Temporal lobe (tissue), 2 donors: ENCODE measurements around a stretch of chr15.

DNA sequence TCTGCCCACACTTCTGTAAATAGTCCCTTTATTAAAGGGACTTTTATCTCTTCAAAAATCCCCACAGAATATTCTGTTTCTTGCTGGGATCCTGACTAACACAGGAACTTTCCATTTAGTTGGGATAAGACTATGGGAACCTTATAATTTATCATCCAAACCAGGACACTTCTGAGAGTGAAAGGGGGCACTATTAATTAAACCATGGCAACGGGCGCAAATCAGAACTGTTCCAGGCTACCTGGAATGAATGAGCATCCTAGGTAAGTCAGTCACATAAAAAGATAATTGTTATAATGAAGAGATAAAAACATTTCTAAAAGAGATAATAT lies 315.4 kb downstream of the GOLGA6L6 start:
- RAMPAGE, long total RNA: no peak

GRCh38 chr15:20247679-20248054 lies 293.9 kb downstream of the GOLGA6L6 start:
- RAMPAGE, long total RNA: no peak

GRCh38 chr15:20505972-20506625 lies 35.5 kb downstream of the GOLGA6L6 start:
- RAMPAGE, long total RNA: no peak

DNA sequence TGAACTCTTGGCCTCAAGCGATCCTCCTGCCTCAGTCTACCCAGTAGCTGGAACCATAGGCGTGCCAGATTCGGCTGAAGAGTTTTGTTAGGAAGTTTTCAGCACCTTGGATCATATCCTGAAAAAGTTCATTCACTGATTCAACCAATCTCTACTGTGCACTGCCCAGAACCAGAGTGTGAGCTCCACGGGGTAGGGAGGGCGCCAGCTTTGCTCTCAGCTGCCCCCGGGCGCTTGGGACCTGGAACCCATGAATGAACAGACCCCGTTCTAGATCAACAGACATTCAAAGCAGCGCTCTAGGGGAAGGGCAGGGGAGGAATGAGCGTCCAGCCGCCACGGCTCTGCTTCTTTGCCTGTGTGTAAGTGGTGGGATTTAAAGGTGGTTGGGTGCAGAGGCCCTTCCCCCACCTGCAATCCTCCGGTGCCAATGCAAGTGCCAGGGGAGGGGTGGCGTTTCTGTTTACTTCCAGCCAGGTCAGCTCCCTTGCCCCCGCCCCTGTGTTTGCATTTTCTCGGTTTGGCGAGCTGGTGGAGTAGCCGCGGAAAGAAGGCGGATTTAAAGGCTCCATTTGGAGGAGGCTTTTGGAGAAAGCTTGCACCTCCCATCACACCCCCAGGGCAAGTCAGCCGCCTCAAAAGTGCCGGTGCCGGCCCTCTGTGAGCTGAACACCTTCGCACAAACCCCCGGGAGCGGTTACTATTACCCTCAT lies 162.3 kb downstream of the OR4N4 start:
- RAMPAGE, long total RNA: no peak

DNA sequence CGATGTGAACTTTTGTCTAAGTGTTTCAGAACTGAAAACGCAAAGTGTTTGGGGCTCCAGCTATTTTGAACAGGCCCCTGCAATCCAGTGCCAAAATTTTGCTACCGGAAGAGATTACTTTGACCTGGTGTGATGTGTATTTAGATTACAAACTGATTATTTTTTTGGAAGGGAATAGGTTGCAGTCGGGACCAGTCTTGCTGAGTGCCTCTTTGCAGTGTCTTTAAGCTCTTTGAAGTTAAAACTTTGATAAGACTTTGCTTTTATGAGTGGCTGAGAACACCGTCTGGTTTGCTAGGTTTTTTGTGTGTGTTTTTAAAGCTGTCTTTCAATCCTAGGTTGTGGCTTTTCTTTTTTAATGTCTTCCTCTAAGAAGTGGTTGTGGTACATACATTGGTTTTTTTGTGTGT lies 165.7 kb downstream of the OR4N4 start:
- RAMPAGE, long total RNA: no peak

DNA sequence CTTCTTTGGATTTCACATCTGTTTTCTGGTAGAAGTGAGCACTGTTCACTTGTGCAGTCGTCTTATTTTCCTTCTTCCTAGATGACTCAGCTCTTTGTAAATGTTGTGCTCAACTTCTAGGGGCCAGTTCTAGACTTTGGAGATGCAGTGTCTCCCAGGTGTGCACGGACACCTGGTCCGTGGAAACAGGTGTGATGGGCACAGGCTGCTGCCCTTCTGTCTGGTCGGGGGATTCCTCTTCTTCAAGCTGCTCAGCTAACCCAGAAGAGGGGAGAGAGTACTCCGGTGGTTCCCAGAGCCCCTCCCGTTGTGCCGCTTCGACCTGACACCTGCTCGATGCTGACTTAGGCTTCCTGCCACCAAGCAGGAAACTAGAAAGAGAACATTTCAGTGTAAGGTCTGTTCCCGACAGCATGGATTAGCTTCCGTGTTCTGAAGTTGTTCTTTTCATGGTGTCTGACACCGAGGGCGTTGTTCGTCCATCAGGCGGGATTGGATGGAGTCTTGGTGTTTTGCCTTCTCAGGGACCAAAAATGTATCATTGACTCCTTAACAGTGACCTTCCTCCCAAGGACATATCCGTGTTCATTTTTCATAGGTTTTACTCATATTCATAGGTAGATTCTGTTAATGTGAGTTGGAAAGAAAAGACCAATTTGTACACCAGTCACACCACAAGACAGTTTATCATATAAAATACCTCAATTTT lies 10.7 kb upstream of the NIPA2 start:
- RAMPAGE, long total RNA: no peak

- RAMPAGE, long total RNA: no peak
Measured at GRCh38 chr15:22828561-22829244, 9.8 kb upstream of the NIPA2 start.

DNA sequence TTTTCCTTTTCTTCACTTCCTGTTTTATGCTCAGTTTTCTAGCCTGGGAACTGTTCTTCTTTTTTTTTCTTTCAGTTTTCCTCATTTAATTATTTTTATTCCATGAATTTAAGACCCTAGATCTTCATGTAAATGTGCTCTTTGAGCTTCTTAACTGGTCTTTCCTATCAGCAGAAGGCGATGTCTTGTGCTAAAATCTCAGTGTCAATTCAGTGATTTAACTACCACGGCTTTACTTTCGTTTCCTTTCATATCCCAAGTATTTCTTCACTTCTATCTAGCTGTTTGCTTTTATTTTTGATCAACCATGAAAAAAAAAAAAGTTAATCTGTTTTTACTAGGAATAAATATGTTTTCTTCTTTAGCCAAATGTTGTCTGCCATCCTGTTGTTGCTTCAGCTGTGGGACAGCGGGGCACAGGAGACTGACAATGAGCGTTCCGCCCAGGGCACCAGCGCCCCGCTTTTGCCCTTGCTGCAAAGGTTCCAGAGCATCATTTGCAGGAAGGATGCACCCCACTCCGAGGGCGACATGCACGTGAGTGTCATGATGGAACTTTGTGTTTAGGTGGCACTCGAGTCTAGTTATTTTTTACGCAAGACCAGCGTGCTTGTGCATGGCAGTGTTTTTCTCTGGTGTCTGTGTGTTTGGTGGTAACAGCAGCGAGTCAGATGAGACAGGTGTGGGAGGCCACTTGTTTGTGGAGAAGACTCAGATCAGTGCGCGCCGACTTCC lies 23.4 kb downstream of the GOLGA6L26 start:
- RAMPAGE, long total RNA: no peak

GRCh38 chr15:23477729-23477951 lies 30.6 kb upstream of the GOLGA6L2 start:
- RAMPAGE, long total RNA: no peak

- RAMPAGE, long total RNA: no peak
Measured at GRCh38 chr15:23690184-23691056, 3.3 kb upstream of the NDN start.

GRCh38 chr15:24107549-24107997 lies 420.5 kb upstream of the NDN start:
- RAMPAGE, long total RNA: no peak

- RAMPAGE, long total RNA: no peak
Measured at GRCh38 chr15:24856115-24856867, 98.5 kb upstream of the SNRPN start.

DNA sequence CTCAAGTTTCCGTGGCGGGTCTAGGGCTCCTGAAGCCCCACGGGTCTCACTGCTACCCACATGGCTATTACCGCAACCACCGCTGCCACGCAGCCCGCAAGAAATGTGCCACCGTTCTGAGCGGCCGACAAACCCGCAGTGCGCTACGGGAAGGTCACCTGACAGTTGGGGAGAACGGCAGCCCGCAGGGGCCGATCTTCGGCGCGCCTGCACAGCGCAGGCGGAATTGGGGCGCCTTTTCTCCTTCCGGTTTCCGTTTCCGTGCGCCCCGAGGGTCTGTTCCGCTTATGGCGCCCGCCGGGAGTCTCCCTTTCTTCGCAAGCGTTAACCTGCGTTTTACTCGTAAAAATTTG lies 76.6 kb upstream of the SNRPN start:
- RAMPAGE, long total RNA: no peak

DNA sequence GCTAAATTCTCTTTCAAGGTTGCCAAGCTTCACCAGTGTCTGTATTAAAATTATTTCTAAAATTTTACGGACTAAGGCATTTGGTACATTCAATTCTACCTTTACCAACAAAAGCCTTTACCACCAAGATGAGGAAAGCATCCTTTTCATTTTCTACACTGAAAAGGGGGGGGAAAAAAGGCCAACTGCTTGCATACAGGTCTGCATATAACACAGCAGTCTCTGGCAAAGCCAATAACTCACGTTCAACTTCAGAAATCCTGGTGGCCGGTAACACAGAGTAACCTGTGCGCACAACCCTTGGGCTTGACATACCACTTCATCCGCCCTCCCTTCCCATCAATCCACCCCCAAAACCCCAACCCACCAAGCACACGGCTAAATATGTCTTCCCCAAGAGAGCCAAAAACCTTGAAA lies 1.1 kb downstream of the UBE3A start:
- RAMPAGE, long total RNA: no peak

DNA sequence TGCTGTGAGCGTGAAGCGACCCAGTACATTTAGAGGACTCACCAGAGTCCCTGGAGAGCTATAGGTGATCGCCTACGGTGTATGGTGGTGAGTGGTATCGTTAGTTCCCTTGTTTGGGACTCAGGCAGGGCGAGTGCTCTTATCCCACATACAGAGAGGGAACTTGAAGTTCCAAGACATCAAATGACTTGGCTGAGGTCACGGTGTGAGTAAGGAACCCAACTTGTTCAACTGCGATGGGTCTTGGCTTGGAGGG lies 178.8 kb downstream of the ATP10A start:
- RAMPAGE, long total RNA: no peak

GRCh38 chr15:25849175-25849968 lies 13.8 kb downstream of the ATP10A start:
- RAMPAGE, long total RNA: no peak

DNA sequence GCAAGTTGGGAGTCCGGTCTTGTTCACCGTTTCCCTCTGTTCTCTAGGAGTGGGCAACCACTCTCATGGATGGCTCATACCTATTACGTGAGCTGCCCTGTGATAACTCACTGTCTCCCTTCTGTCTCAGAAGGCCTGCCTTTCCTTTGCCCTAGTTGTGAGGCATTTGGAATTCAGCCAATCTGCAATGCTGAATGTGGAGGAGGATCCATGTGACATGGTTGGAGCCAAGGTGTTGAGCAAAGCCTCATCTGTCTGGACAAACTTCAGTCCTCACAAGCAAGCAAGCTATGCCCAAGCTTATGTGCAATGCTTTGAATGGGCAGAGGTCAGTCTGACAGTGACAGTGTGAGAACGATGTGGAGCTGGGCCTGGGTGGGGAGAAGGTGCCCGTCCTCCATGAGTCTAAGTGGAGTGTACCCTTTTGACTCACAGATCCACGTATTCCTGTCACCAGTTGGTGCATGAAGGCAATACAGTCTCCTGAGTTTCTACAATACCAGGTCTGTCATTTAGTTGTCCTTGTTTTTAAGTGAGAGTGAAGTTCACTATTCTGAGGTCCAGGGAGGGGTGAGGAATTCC lies 37.9 kb upstream of the ATP10A start:
- RAMPAGE, long total RNA: no peak

DNA sequence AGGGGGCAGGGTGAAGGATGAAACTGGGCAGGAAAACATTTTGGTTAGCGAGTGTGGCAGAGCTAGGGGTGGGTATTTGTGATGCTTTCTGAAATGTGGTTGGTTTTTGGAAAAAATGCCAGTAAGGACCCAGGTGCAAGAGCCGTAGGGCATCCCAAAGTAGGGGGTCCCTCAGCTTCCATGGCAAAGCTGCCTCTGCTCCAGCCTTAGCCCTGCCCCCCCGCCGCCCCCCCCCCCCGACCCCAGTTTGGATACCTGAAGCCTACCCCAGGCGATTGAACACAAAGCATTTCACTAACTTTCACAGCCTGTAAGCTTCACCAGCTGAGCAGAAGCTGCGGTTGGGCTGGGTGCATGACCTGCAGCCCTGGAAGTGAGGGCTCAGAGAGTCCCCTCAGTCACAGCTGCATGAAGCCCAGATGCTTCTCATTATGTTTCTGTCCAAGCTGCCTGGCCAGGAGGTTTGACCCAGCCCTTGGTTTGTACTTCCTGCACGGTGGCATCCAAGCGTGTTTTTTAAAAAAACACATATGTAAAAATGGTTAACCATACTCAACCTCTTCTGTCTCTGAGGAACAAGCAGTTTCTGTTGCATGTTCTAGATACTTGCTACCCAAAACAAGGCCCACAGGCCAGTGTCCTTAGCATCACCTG lies 75.8 kb upstream of the ATP10A start:
- RAMPAGE, long total RNA: no peak

DNA sequence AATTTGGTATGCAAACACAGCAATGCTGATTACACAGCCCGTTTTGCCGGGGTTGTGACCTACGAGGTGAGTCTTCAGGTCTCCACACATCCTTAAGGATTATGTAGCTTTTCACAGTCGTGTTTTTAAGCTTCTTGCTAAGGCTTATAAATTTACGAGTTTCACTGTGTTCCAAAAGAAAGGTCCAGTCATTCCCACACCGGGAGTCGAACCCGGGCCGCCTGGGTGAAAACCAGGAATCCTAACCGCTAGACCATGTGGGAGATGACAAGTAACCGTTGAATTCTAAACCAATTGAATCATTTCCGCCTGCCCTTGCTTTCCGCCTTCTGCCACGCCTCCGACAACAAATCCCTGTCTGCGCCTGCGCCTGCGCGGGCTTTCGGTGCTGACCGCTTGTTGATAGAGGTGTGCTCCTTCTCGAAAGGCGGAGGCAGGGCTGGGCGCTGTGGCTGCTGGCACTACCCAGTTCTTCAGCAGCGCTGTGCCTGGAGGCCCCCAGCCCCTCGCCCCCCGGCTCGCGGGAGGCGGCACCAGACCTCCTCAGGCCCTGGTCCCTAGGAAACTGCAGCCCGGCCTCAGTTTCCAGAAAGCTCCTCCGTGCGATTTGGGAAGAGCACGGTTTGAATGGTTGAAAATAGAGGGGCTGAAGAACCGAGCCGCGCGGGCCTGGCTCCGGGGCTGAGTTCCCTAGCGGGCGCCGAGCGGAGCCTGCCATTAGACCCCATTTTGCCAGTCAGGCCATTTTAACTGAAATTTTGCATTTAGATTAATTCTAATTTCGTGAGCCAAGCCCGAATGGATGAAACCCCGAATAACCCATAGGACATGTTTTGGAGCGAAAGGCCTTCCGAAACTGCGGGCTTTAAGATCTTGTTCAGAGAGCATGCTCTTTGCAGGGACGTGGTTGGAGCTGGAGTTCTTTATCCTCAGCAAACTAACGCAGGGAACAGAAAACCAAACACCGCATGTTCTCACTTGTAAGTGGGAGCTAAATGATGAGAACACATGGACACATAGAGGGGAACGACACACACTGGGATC lies 219.2 kb upstream of the ATP10A start:
- RAMPAGE, long total RNA: no peak

- RAMPAGE, long total RNA: no peak
Measured at GRCh38 chr15:26289290-26289616, 426.1 kb upstream of the ATP10A start.